ENCODE measurements around the genes OR4C16, TRIM51, OR5T1, OR8U1, OR5M11, P2RX3, TIMM10 and MED19.

DNA sequence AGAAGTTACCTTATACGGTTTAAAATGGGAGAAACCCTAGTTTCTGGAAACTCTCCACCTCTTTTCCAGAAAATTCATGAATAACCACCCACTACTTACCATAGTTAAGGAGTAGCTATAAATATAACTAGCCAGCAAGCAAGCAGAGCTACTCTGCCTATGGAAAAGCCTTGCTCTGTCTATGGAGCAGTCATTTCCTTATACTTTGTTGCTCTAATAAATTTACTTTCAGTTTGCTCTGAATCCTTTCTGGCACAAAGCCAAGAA lies 54.8 kb upstream of the OR4C12 start:
- PRO-cap, result no peak

DNA sequence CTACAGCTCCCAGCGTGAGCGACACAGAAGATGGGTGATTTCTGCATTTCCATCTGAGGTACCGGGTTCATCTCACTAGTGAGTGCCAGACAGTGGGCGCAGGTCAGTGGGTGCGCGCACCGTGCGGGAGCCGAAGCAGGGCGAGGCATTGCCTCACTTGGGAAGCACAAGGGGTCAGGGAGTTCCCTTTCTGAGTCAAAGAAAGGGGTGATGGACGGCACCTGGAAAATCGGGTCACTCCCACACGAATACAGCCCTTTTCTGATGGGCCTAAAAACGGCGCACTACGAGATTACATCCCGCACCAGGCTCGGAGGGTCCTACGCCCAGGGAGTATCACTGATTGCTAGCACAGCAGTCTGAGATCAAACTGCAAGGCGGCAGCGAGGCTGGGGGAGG lies 92.2 kb downstream of the OR4A15 start:
- PRO-cap, result no peak

GRCh38 chr11:55571936-55572376 lies at the start of gene OR4C16:
OR4C16 (plus strand) TSS chr11:55572128.
- PRO-cap, result no peak

GRCh38 chr11:55883100-55883526 lies at the start of gene TRIM51:
TRIM51 (plus strand) TSS chr11:55883297.
- PRO-cap, result no peak

- PRO-cap, result no peak
Measured at GRCh38 chr11:56273837-56274448, at the start of gene OR5T1. OR5T1 (plus strand) TSS chr11:56274154.

- PRO-cap, result no peak
Measured at GRCh38 chr11:56375340-56375865, at the start of gene OR8U1. OR8U1 (plus strand) TSS chr11:56375624.

DNA sequence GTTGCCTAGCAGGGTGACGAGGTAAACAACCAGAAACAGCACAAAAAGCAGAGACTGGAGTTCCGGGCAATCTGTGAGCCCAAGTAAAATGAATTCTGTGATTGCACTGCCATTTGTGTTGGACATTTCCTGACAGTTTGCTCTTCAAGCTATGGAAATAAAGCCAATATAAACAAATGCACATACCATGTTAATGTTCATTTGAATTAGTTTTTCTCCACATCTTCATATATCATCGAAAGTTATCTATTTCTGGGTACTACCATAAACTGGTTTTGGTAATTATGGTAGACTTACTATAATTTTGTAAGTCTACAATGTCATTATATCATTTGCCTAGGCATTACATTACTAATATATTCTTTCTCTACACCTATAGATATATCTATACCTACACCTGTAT lies at the start of gene OR5M11:
OR5M11 (minus strand) TSS at position 126 of the 403 bp plus-strand sequence.
- PRO-cap, result no peak

DNA sequence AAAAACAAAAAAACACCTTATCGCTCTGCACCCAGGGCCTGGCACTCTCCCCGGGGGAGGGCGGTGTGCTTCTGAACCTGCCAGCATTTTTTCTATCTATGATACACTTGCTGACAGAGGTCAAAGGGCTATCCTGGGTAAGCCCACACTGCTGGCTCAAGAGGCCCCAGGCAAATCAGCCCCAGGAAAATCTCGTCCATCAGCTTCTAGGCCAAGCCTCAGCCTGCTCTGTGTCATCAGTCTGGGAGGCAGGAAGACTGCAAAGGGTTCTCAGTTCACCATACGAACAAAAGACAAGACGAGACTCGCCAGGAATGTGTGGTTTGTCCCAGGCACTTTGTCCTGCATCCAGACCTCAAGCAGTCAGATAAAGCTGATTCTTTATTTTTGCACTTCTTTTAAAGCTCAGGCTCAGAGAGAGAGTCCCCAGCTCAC lies 31.8 kb downstream of the TNKS1BP1 start:
- PRO-cap, result no peak

DNA sequence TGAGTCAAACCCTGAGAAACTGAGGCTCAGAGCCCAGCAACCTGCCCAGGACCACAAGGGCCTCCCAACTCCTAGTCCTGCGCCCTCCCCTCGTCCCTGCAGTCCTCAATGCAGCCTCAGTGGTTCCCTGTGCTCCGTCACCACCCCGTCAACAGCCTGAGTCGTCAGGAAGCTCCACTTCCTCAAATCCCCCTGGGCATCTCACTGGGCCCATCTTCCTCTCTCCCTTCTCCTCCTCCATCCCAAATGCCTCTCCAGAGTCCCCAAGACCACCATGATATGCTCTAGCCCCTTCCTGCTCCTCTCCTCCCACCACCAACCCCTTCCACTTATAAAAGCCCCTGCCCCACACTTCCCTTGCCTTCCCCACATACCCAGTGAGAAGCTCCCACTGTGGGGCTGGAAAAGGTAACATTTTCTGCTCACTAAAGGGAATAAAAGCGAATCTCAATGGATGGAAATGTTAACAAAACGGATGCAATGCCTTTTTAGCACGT lies 17.5 kb downstream of the TNKS1BP1 start:
- PRO-cap, result unidirectional peak, minus-strand start at position 155 of the sequence

DNA sequence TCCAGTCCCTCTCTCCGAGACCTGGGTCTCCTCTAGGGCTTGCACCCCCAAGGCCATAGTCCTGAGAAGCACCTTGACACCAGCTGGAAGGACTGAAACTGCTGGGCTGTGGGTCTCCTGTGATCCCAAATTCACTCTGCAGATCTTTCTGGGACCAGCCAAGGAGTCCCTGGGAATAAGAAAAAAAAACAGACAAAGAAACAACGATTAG lies 14.5 kb downstream of the TNKS1BP1 start:
- PRO-cap, result no peak

DNA sequence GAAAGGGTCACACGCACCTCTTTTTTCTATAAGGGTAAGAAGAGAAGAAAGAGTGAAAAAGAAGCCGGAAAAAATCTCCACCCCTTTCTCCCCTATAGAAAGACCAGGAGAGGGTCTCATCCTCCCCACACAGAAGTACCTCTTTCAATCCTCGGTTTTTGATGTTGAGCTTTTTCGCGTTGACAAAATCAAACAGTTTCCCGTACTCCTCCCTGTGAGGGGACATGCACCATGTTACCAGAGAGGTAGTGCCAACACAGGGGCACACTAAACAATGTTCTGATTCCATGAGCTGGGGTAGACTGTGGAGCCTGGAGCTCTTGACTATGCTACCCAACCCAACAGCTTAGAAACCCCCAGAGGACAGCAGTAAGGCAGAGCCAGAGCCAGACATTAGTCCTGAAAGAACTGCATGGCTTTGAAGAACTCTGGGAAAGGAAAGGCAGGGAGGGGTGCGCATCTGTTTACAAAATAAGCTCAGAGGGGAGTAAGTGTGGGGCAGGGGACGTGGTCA lies 4.9 kb downstream of the SSRP1 start:
- PRO-cap, result no peak

- PRO-cap, result no peak
Measured at GRCh38 chr11:57337982-57338425, at the start of gene P2RX3. P2RX3 (plus strand) TSS chr11:57338352.

GRCh38 chr11:57427337-57428182 lies 639 bp upstream of the SLC43A3 start:
- PRO-cap, result no peak

- PRO-cap, result no peak
Measured at GRCh38 chr11:57475734-57476074, 15.4 kb downstream of the RTN4RL2 start.

DNA sequence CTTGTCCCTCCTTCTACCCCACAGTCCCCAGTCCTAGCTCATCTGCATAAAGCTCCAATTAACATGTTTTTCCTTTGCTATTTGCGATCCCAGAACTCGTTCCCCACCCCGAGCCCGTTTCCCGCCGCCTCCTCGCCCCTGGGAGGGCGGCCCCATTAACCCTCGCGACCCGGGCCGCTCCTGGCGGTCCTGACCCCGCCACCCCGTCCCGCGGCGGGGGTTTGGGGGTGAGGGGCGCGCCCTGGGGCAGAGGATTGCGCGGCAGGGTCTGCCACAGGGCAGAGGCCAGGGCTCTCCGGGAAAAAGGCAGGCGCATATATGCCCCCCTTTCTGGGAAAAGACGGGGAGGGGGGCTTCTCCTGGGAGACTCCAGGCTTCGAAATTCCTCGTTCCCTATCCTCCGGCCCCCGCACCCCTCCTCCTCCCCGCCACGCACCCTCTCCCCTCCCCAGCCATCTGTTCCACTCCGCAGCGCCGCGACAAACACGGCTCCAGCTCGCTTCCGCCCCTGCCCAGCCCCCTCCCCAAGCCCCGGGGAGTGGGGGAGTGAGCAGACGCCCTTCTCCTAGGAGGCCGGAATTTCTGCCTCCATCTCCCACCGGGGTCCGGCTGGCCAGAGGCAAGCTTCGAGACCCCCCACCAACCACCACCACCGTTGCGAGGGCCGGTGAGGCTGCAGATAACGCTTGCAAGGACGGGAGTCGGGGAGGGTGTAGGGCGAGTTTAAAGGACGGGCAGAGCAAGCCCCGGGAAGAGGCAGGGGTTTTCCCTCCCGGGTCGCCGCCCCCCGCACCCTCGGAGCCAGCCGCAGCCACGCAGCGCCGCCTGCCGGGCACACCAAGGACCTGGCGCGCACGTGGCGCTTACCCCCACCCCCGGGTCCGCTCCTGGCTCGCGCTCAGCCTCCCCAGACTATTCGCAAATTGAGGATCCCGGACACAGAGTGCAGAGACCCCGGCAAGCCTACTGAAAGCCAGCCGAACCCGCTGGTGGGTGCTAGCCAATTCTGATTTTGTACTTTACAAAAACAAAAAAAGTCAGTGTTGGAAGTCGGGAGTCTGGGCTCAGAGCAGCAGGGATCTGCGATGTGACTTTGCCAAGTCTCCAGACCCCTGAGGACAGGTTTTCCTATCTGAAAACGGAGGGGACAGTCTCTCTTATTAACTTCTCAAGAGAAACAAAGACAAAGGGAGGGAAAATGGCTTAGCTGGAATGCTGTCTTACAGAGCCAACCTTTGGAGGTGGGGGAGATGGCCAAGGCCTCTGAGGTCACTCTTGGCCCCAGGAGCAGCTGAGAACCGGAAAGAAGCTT lies 22.5 kb downstream of the RTN4RL2 start:
- PRO-cap, result no peak

DNA sequence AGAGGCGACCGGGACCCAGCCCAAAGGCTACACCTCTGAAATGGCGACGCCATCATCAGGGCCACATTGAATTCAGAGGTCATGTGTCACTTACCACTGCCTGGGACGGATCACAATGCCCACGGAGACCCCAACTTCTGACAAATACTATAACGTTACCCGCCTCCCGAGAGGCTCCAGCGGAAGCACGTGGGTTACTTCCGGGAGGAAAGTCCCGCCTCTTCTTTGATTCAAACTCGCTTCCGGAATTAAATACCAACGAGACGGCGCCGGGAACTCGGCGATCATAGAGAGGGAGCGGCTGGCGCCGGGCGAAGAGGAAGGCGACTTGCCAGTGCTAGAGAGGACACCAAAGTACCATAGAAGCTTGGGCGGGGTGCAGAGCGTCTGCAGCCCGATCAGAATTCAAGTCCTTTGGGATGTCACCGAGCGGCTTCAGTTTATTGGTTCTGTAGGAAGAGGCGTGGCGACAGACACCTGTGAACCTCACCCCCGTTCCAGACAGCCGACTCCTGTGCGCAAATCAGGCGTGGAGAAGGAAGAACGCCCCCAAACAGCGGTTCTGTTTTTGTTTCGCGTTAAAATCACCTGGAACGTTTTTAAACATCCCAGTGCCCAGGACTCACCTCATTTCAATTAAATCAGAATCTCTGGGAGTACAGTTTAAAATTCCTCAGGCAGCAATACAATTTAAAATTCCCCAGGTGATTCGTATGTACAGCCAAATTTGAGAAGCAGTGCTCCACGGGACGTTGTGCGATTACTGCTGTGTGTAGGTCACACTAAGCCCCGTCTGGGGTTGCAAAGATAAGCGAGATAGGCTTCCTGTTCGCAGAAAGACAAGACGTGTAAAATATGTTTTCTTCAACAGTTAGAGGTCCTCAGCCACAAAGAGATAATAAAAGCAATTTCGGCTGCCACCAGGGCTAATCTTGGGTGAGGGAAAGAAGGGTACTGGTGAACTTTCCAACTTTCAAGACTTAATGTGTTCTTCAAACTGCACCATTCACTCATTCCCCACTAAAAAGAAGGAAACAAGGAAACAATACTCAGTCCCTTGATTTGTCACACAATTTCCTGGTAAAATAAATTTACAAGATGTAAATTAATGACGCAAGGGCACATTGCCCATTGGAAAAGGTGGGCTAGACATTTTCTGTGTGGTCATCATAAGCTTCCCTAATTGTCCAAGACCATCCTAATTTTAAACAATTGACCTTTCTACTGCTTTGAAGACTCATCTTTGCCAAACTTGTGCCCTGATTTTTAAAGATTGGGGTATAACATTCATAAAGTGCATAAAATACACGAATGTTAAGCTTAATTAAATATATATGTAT lies at the start of gene TIMM10:
TIMM10 (minus strand) TSS at position 191 of the 1,340 bp plus-strand sequence.
- PRO-cap, result bidirectional peak, plus-strand start at position 289 of the sequence, minus-strand start at position 187 of the sequence

DNA sequence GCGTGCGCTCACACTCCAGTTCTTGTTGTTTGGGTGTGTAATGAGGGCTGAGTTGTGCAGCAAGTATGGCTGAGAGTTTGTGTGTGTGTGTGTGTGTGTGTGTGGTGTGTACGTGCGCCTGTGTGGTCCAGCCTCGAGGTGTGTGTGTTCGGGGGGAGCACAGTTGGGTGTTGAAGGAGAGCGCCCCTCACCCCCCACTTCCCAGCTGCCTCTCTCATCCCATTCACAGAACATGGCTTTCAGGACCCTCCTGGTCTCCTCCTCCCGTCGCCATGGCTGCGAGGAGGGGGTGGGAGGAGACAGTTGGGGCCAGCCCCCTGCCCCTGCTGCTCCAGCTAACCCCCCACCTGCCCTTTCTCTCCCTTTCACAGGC lies 10.6 kb downstream of the YPEL4 start:
- PRO-cap, result no peak

DNA sequence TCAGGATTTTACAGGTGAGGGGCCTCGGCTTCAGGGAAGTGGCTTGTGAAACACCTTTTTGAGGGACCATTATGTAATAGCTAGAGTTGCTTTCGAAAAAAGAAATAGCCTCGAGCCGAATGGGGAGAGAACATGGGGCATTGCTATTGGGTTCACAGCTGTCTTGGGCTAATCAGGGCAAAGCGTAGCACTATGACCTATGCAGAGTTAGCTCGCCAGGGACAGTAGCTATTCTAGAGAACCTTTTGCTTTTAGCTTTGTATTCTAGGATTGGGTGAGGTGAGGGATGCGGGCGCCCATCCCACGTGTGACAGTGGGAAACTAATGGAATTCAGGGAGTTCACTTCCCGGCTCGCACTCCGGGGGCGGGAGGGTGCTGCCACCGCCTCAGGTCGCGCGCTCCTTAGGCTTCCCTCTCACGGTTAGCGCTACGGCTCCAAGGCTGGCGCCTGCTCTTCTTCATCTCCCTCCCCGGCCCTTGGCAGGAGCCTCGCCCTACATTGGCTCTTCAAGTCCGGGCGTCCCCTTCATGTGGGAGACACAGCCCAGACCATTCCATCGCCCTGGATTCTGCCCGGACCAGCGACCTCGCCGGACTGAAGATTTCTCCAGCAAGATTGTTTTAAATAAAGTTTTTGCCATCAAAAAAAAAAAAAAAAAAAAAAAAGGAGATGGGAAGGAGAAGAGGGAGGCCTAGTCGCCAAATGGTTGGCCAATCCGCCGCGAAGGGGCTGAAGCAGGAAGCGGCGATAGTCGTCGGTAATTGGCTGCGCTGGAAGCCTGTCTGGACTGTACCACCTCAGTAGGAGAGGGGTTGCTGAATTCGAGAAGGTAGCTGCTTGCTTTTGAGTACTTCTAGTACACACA lies 958 bp upstream of the ZDHHC5 start:
- PRO-cap, result bidirectional peak, plus-strand start at position 357 of the sequence, minus-strand start at position 313 of the sequence; bidirectional peak, plus-strand start at position 723 of the sequence, minus-strand start at position 598 of the sequence

GRCh38 chr11:57668864-57669150 lies 893 bp downstream of the ZDHHC5 start:
- PRO-cap, result no peak

- PRO-cap, result bidirectional peak, plus-strand start at chr11:57712012, minus-strand start at chr11:57711761; bidirectional peak, plus-strand start at chr11:57712154, minus-strand start at chr11:57712212; bidirectional peak, plus-strand start at chr11:57712597, minus-strand start at chr11:57712340
Measured at GRCh38 chr11:57711495-57712431, at the start of gene MED19. MED19 (minus strand) TSS chr11:57712215.